Brain (tissue), 1 donor: Measurements from ENCODE around the gene BTBD2.

- RRBS: under 1% methylated on average over 6 of the region's 39 CpGs
These were observed 3.8 kb downstream of the APC2 start for GRCh38 chr19:1453414-1454371.

DNA sequence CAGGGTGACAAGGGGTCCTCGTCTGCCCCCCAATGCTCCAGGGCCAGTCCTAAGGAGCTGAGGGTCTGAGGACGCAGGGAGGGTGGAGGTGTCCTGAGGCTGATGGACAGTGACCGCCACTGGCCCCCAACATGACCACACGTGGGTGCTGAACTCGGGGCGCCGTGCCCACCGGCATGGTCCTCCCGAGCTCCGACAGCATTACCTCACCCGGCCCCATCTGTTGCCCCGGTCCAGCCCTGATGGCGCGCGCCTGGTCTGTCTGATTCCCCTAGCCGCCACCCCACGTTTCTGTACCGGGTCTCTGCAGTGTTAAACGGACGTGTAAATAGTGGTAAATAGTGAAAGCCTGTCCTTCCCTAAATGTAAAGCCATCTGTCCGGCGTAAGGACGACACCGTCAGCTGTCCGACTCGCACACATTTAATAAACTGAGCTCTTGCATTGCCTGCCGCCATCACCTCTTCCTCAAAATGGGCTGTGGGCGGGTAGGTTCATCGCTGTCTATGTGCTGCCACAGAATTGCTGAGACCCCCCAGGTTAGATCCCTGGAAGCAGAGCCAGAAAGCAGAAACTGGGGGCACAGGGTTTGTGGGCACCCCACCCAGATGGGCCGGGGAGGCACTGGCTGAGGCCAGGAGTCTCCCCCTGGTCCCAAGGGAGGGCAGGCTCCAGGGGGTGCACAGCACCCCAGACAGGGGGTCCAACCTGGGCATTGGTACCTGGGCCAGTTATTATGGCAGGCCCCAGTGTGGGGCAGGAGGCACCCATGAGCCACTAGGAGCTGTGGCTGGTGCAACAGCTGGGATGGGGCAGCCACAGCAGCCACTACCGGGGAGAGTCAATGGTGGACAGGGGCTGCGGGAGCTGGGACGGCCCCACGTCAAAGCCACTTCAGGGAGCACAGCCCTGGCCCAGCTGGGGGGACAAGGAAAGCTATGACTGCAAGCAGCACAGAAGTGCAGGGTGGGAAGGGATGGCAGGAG lies 5.9 kb downstream of the C19orf25 start:
- RRBS: 18% methylated on average over 13 of the region's 34 CpGs

DNA sequence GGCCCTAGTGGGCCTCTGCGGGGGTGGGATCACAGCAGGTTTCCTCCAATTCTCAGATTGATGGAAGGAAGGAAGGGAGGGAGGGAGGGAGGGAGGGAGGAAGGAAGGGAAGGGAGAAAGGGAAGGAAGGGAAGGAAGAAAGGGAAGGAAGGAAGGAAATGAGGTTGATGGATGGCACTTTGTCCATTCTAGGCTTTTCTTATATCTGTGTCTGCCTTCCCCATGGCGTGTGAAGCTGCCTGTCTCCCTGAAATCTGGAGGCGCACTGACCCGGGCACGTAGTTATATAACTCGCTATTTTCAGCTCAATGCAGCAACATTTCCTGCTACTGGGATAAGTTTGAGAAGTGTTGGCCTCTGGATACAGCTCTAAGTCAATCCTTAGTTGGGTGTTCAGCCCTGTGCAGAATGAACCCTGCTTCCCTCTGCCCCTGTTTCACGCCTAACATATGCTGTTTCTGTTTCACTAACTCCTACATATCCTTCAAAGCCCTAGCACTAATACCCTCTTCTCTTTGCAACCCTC lies 3.2 kb downstream of the ADAMTSL5 start:
- RRBS: no CpG with 5 or more reads among the region's 7 CpGs

DNA sequence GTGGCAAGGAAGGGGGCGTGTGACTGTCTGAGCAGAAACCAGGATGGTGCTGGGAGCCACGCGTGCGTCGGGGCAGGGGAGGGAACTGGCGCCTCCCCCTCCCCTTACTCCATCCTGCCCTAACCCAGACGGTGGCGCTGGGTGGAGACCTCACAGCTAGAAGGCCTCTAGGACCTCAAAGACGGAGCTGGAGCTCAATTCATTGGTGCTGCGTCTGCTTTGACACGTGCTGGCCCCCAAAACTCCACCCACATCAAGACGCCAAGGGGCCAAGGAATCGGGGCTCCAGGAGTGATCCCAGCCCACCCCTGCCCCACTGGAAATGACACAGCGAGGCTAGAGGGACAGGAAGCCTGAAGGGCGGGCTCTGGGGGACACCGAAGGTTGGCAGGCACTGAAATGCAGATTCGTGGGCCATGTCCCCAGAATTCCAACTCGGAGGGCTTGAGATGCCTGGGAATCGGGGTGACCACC lies 7.5 kb downstream of the MEX3D start:
- RRBS: no CpG with 5 or more reads among the region's 19 CpGs

DNA sequence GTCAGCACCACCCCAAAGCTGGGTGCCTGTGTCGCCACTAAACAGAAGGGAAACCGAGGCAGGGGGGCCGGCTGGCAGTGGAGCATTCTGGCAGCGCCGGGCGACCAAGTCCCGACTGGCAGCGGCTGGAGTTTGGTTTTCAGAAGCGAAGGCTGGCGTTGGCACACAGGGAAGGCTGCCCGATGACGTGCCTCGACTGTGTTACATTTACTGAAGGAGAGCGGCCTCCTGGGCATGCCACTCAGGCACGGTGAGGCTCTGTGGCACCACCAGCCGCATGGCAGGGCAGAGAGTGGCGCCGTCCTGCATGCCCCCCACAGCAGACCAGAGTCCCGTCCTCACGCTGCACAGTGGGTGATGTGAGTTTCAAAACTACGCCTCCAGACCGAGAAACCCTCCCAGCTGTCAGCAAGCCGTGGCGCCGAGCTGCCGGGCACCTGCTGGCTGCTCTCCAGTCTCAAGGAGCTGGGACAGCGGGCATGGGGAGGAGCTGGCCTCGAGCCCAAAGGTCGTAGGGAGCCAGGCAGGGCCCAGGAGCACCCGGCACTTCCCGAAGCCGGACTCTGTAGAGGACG lies 9.3 kb upstream of the MEX3D start:
- RRBS: 62% methylated on average over 3 of the region's 33 CpGs

GRCh38 chr19:1591304-1592091 lies 1.2 kb downstream of the MBD3 start:
- RRBS: no CpG with 5 or more reads among the region's 40 CpGs

DNA sequence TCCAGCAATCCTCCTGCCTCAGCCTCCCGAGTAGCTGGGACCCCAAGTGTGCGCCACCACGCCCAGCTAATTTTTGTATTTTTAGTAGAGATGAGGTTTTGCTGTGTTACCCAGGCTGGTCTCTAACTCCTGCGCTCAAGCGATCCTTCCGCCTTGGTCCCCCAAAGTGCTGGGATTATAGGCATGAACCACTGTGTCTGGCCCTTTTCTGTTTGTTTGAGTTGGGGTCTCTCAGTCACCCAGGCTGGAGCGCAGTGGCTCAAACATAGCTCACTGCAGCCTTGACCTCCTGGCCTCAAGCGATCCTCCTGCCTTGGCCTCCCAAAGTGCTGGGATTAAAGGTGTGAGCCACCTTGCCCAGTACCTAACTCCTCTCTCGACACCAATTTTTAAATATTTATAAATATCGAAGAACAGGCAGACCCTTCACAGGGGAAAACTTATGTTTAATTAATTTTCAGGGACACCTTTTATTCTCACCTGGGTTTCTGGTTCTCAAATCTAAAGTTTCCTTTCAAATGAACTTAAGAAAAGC lies 9.0 kb downstream of the TCF3 start:
- RRBS: no CpG with 5 or more reads among the region's 10 CpGs

DNA sequence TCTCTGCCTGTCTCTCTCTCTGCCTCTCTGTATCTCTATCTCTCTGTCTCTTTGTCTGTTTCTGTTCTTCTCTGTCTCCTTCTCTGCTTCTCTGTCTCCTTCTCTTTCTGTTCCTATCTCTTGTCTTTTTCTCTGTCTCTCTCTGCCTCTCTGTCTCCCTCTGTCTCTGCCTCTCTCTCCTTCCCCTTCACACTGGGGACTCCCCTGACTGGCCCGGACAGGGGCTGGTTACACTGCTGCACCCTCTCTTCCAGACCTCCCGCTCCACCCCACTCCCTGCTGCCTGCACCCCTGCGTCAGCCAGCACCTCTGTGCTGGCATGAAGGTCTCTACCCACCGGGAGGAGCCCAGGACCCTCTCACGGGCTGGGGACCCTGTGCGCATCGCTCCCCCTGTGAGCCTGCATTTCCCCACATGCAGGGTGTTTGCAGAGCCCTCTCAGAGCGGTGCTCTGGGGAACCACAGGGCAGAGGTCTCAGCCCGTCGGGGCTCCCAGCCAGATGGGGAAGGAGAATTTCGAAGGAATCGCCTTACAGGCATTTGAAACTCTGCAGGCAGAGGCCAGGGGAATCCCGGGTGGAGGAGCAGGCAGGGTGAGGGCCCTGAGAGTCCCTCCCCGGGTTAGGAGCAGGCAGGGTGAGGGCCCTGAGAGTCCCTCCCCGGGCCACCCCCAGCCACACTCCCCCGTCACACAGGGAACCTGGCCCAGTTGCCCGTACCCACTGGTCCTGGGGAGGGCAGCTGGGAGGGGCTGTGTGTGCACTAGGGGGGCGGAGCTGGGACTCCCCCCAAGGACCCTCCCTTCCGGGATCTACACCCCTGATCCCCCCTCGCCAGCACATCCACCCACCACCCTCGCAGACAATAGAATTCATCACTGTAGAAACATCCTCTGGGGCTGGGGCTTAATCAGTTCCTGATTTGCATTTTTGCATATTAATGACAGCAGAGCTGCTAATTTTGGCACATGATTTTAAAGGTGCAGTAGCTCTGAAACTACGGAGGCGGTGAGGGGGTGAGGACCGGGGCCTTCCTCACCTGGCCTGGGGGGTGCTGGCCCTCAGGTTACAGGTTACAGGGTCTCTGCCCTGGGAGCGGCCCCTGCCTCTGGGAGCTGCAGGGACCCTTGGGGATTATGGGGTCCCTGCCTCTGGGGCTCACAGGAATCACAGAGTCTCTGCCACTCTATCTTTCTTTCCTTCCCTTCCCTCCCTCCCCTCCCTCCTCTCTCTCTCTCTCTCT lies 16.3 kb upstream of the TCF3 start:
- RRBS: 7% methylated on average over 2 of the region's 25 CpGs

DNA sequence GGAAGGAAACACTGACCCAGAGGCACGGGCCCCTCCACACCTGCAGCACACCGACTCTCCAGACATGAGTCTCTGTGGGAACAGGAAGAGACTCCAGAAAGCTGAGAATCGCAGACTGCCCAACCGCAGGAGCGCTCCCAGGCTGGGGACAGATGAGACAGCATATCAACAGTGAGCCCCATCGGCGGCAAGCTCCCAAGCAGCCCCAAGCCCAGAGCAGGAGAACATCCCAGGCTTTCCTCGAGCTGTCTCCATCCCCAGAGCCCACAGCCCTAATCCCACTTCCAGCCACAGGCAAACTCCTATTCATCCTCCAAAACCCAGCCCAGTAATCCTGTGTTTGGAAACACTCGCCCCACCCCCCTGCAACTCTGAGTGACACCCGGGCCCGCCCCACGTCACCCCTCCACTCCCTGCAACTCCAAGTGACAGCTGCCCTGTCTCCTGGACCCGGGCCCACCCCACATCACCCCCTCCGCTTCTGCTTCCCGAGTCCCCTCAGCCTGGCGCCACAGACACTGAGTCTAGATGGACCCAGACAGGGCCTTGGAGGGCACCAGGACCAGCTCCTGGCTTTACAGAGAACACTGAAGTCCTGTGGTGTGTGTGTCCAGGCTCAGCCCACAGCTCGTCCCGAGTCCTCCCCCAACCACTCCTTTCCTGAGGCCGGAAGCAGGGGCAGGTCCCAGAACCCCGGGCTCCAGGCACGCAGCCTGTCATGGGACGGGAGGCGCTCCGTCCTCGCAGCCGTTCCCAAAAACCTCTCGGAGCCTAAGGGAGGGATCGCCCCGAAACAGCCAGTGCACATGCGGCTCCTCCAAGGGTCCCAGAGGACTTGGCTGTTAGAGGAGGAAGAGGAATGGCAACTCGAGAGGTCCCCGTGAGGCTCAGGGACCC lies 7.8 kb downstream of the REXO1 start:
- RRBS: 82% methylated on average over 4 of the region's 32 CpGs

DNA sequence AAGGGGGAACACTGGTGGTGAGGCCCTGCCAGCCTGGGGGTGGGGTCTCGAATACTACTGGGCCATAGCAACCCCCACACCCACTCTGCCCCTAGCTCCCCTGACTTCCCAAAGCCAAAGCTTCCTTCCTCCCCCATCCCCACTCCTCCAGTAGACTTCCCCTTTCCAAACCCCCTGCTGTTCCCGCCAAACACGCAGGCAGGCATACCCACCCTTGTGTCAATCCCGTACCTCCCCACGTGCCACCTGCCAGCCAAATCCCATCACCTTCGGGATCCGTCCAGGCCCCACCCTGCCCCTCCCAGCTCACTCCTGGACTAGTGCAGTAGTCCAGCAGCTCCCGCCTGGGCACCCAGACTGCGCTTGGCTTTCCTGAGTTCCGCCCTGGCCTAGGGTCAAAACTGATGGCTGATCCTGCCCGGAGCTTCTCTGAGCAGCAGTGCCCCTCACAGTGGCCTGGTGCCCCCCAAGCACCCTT lies 5.4 kb downstream of the KLF16 start:
- RRBS: no CpG with 5 or more reads among the region's 11 CpGs

DNA sequence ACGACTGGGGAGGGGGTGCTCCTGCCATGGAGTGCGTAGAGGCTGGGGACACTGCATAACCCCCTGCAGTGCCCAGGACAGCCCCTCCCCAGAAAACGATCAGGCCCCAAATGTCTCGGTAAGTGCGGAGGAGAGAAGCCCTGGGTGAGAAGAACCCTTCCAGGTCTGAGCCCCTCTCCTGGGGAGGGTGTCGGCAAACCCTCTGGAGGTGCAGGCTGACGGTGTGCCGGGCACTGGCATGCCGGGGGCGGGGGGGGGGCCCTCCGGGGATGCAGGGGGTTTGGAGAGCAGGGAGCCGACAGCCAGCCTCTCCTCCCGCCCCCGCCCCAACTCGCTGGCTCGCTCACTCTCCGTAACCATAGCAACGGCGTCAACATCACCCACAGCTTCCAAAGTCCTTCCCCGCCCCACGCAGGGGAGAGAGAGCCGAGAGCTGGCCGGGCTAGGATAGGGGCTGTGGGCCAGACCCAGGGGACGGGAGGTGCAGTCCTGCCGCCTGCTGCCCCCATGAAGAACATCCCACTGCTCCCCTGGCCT lies 3.4 kb downstream of the KLF16 start:
- RRBS: no CpG with 5 or more reads among the region's 25 CpGs

- RRBS: 2% methylated on average over 57 of the region's 106 CpGs
These were observed 595 bp upstream of the KLF16 start for GRCh38 chr19:1863746-1864602.

- RRBS: 66% methylated on average over 14 of the region's 48 CpGs
These were observed 9.3 kb upstream of the KLF16 start for GRCh38 chr19:1872287-1873444.

GRCh38 chr19:1874793-1875241 lies 10.5 kb downstream of the ABHD17A start:
- RRBS: no CpG with 5 or more reads among the region's 15 CpGs

- RRBS: no CpG with 5 or more reads among the region's 20 CpGs
These were observed 1.3 kb downstream of the ABHD17A start for GRCh38 chr19:1883689-1884677.

DNA sequence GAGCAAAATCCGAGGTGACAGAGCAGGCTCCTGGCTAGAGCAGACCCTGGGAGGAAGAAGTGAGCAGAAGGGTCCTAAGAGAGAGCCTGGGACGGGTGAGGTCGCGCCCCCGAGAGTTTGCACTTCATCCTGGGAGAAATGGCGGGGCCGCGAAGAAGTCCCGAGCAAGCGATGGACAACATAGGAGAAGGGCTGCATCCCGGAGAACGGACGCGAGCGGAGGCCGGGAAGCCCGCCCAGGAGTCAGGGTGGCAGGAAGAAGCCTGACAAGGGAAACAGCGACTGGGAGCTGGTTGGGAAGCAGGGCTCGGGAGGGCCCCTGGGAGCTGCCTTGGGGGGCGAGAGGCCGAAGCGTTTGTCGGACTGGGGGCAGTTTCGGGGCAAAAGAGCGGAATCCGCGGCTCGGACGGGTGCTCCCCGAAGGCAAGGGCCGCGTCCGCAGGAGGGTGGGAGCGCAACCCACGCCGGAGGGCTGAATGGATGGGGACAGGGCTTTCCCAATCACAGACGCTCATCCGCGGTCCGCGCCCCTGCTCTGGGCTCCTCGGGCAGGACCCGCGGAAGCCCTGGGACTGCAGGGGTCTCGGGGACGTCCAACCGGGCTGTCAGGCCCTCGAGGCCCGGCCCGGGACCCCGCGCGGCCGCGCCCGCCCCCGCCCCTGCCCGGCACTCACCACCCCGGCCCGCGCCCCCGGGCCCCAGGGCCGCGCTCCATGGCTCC lies 458 bp downstream of the ABHD17A start:
- RRBS: 2% methylated on average over 9 of the region's 64 CpGs

GRCh38 chr19:1907734-1908513 lies 2.7 kb downstream of the ADAT3 start:
- RRBS: 34% methylated on average over 8 of the region's 47 CpGs

DNA sequence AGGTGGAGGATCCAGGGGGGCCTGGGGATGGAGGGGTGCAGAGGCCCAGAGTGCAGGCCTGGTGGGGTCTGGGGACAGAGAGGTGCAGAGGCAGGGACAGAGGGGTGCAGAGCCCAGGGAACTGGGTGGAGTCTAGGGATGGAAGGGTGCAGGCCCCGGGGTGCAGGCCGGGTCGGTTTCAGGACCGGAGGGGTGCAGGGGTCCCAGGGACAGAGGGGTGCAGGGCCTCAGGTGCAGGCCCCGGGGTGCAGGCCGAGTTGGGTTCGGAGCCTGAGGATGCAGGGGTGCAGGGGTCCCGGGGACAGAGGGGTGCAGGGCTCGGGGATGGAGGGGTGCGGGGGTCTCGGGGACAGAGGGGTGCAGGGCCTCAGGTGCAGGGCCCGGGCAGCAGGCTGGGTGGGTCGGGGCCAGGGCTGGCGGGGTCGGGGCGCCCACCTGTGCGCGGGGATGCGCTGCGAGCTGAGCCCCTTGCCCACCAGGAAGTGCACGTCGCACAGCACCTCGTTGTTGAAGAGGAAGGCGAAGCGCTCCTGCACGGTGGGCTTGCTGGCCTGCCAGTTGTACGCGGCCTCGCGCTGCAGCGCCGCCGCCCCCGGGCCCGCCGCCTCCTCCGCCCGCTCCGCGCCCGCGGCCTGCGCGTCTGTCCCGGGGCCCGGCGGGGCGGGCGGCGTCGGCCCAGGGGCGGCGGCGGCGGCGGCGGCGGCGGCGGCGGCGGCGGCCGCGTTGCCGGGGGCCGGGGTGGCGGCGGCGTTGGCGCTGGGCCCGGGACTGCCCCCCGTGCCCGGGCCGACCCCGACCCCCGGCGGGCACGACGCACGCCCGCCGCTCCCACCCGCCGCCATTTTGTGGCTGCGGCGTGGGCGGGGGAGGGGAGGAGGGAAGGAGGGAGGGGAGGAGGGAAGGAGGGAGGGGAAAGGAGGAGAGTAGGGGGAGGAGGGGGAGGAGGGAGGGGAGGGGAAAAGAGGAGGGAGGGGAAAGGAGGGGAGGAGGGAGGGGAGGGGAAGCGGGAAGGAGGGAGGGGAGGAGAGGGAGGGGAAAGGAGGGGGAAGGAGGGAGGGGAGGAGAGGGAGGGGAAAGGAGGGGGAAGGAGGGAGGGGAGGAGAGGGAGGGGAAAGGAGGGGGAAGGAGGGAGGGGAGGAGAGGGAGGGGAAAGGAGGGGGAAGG lies at the start of gene BTBD2:
TSS of gene BTBD2 (minus strand) at position 853 of the 1,164 bp plus-strand sequence.
- RRBS: 3% methylated on average over 26 of the region's 89 CpGs

DNA sequence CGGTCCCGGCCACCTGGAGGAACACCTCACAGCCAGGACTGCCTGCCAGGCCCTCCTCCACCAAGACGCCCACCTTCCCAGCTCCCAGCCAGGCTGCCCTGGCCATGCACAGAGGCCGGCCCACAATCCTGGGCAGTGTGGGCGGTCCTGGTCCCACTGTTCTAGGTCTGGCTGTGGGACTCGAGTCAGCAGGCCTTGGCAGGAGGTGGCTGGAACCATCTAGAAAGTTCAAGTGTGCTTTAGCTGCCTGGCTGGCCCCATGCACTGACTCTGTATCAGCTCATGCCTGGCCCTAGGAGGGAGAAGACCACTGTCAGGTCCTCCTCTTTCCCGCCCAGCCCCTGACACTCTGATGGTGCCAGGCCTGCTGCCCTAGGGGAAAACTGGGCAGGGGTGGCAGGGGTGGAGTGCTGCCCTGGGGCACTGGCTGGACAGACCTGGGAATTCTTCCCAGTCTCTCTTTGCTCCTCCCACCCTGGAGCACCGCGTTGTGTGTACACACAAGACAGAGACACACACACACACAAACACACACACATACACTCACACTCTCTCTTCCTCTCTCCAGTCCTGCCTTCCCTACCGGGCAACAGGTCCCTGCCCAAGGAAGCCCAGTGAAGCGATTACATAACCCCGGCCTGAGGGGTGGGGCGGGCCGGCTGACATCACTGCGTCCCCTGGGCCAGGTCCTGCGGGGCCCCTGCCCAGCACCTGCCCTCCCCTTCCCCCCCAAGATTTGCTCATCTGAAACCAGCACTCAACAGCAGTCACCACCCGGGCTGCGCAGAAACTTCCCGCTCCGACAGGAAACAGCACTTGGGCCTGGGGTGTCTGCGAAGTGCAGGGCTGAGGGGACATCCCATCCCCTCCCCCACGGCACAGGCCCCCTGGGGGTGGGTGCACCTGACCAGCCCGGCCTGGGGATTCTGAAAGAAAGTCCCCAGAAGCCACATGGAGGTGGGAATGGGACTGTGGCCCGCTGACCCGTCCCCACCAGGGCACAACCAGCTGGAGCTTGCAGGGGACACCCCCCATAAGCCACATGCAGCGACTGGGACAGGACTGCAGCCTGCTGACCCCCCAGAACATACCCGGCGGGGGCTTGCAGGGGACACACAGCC lies 1.3 kb downstream of the MKNK2 start:
- RRBS: 3% methylated on average over 4 of the region's 28 CpGs

GRCh38 chr19:2051711-2052829 lies 1.0 kb upstream of the MKNK2 start:
- RRBS: no CpG with 5 or more reads among the region's 20 CpGs